Endothelial cell of umbilical vein (primary cell): ENCODE measurements around a stretch of chr16.

- PRO-cap, result no peak
CAGE:
- cytosol, long polyA minus RNA, result no peak
- cytosol, long polyA plus RNA, result no peak
- long polyA plus RNA, result no peak
- nucleus, long polyA minus RNA, result no peak
- nucleus, long polyA plus RNA, result no peak
Observed at GRCh38 chr16:71747983-71748581, 23.6 kb upstream of the PHLPP2 start.

DNA sequence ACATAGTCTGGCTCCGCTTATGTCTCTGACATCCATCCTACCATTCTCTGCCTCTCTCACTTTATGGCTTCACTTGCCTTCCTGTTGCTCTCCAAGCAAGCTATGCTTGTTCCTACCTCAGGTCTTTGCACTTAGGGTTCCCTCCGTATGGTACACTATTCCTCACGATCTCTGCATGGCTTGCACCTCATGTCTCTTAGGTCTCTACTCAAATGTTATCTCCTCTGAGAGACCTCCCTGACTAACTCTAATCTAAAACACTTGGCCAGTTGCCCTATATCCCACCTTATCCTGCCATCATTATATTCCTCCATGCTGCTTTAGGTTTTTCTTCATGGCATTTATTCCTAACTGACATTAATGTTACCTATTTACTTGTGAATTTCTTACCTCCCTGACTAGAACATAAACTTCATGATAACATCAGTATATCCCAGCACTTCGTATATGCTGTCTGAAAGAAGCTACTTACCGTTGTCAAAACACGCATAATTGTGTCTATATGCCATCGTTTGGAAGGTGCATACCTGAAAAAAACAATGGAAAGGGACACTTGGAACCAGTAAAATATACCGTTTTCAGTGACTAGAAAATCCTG is 29.0 kb upstream of the PHLPP2 start:
- PRO-cap, result no peak
CAGE:
- cytosol, long polyA minus RNA, result no peak
- cytosol, long polyA plus RNA, result no peak
- long polyA plus RNA, result no peak
- nucleus, long polyA minus RNA, result no peak
- nucleus, long polyA plus RNA, result no peak

DNA sequence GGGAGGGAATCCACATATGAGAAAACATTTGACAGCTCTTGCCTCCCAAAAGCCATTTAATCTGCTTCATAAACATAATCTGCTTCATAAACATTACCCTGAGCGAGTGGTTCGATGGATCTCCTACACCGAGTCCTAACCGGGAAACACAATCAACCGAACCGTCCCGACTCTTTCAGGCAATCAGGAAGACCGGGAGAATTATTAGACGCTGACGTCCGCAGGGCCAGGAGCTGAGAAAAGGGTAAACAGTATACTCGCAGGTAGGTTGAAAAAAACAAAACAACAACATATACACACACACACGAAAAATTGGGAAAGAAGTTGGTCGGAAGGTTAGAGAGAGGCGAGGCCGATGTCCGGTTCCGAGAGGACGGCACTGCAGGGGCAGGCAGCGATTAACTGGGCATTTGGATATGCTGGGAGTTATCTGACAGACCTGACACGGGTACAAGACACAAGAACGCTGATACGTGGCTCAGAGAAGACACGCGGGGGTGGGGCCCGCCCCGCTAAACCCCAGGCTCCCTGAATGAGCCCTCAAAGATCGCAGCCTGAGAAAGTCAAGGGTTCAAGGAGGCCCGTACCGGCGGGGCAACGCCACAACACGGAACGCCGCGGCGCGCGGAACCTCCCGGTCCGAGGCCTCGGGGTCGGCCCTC is 585 bp downstream of the AP1G1 start:
- PRO-cap, result bidirectional peak, plus-strand start at position 481 of the sequence, minus-strand start at position 184 of the sequence
CAGE:
- cytosol, long polyA minus RNA, result no peak
- cytosol, long polyA plus RNA, result no peak
- long polyA plus RNA, result no peak
- nucleus, long polyA minus RNA, result start-site peak on the plus strand centred at position 537 of the sequence, 61 bp wide, 13 reads
- nucleus, long polyA plus RNA, result no peak

GRCh38 chr16:71831574-71832419 is 14.0 kb upstream of the ATXN1L start:
- PRO-cap, result no peak
CAGE:
- cytosol, long polyA minus RNA, result no peak
- cytosol, long polyA plus RNA, result no peak
- long polyA plus RNA, result no peak
- nucleus, long polyA minus RNA, result no peak
- nucleus, long polyA plus RNA, result no peak

DNA sequence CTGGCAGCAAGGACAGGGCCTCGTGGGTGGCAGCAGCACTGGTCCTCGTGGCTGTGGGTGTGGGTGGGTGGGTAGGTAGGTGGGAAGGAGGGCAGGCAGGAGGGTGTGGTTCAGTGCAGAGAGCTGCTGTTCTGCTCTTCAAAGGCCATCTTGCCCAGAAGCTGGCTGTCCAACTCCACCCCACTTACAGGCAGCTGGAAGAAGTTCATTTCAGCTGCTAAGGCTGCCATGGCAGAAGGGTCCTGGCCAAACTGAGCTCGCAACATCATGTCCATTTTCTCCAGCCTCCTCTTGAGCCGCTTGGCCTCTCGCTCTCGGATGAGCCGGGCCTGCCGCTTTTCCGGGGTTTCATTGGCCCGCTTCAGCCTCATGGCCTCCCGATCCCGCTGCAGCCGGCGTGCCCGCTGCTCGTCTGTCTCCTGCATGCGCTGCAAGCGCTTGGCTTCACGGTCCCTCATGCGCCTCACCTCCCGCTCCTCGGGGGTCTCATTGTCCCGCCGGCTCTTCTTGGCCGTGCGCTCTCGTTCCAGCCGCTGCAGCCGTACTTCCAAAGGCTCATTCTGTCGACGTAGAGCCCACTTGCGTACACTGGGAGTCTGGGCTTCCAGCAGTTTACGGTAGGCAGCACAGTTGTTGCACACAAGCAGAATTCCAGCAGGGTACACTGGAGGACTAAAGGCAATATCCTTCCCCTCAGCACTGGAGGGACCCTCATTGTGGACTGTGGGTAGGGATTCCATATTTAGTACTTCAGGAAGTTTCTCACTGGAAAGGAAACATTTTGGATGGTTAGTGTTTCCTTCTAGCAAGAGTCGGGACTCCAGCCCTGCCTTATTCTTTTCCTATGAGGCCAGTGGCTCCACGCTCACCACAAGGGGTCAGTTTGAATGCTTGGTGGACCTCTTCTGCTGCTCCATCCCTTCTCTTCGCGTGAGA is 14.4 kb downstream of the ATXN1L start:
- PRO-cap, result no peak
CAGE:
- cytosol, long polyA minus RNA, result no peak
- cytosol, long polyA plus RNA, result no peak
- long polyA plus RNA, result no peak
- nucleus, long polyA minus RNA, result no peak
- nucleus, long polyA plus RNA, result no peak

- PRO-cap, result no peak
CAGE:
- cytosol, long polyA minus RNA, result no peak
- cytosol, long polyA plus RNA, result no peak
- long polyA plus RNA, result no peak
- nucleus, long polyA minus RNA, result no peak
- nucleus, long polyA plus RNA, result no peak
Observed at GRCh38 chr16:71873289-71873492, 10.8 kb downstream of the ZNF821 start.

DNA sequence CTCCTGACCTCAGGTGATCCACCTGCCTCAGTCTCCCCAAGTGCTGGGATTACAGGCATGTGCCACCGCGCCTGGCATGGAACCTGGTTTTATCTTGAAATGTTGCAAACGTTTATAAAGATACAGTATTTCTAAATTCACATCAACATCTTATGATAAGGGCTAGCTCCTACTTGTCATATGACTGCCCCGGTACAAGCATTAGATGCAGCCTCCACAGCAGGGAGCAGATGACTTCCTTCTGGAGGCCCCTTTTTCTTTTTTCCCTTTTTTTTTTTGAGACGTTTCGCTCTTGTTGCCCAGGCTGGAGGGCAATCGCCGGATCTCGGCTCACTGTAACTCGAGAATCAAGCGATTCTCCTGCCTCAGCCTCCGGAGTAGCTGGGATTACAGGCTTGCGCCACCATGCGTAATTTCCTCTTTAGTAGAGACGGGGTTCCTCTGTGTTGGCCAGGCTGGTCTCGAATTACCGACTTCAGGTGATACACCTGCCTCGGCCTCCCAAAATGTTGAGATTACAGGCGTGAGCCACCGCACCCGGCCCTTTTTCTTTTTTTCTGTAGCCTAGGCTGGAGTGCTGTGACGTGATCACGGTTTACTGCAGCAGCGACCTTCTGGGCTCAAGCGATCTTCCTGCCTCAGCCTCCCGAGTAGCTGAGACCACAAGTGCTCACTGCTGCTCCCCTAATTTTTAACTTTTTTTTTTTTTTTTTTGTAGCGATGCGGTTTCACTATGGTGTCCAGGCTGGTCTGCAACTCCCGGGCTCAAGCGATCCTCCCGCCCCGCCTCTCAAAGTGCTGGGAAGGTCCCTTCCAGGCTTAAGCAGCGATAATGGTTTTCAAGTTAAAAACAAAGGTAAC is 1.1 kb upstream of the IST1 start:
- PRO-cap, result bidirectional peak, plus-strand start at position 424 of the sequence, minus-strand start at position 362 of the sequence
CAGE:
- cytosol, long polyA minus RNA, result no peak
- cytosol, long polyA plus RNA, result no peak
- long polyA plus RNA, result no peak
- nucleus, long polyA minus RNA, result no peak
- nucleus, long polyA plus RNA, result no peak

GRCh38 chr16:71895649-71896348 is 468 bp downstream of the IST1 start:
- PRO-cap, result bidirectional peak, plus-strand start at chr16:71895965, minus-strand start at chr16:71895955; unidirectional peak, minus-strand start at chr16:71896180
CAGE:
- cytosol, long polyA minus RNA, result no peak
- cytosol, long polyA plus RNA, result no peak
- long polyA plus RNA, result no peak
- nucleus, long polyA minus RNA, result no peak
- nucleus, long polyA plus RNA, result no peak

DNA sequence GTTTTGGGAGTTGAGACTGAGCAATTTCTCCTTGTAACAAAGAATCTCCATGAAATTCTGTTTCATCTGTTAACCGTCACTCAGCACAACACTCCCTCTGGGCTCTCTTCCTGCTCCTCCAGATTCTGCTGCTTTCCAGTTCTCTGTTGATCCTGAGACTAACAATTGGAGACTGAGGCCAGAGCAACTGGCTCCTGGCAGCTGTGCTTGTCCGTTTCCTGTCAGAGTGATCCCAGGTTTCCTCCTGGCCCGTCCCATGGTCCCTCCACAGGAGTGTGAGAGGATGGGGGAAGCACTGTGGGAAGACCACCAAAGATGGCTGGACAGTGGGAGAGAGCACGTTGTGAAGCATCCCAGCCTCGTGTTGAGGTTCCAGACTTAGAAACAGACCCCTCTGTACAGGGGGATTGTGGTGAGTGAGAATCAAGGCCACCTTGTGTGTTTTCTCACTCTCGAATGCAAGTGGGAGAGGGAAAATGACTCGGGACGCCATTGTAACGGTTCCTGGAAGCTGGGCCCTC is 32.6 kb downstream of the IST1 start:
- PRO-cap, result no peak
CAGE:
- cytosol, long polyA minus RNA, result no peak
- cytosol, long polyA plus RNA, result no peak
- long polyA plus RNA, result no peak
- nucleus, long polyA minus RNA, result no peak
- nucleus, long polyA plus RNA, result no peak

DNA sequence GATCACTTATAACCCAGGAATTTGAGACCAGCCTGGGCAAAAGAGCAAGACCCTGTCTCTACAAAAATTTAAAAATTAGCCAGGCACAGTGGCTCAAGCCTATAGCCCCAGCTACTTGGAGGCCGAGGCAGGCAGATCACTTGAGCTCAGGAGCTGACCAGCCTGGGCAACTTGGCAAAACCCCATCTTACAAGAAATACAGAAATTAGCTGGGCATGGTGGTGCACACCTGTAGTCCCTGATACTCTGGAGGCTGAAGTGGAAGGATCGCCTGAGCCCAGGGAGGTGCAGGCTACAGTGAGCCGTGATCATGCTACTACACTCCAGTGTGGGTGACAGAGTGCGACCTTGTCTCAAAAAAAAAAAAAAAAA is 13.2 kb downstream of the DHODH start:
- PRO-cap, result no peak
CAGE:
- cytosol, long polyA minus RNA, result no peak
- cytosol, long polyA plus RNA, result no peak
- long polyA plus RNA, result no peak
- nucleus, long polyA minus RNA, result no peak
- nucleus, long polyA plus RNA, result no peak

GRCh38 chr16:72023905-72024522 is 15.5 kb downstream of the DHODH start:
- PRO-cap, result no peak
CAGE:
- cytosol, long polyA minus RNA, result no peak
- cytosol, long polyA plus RNA, result no peak
- long polyA plus RNA, result no peak
- nucleus, long polyA minus RNA, result no peak
- nucleus, long polyA plus RNA, result no peak

DNA sequence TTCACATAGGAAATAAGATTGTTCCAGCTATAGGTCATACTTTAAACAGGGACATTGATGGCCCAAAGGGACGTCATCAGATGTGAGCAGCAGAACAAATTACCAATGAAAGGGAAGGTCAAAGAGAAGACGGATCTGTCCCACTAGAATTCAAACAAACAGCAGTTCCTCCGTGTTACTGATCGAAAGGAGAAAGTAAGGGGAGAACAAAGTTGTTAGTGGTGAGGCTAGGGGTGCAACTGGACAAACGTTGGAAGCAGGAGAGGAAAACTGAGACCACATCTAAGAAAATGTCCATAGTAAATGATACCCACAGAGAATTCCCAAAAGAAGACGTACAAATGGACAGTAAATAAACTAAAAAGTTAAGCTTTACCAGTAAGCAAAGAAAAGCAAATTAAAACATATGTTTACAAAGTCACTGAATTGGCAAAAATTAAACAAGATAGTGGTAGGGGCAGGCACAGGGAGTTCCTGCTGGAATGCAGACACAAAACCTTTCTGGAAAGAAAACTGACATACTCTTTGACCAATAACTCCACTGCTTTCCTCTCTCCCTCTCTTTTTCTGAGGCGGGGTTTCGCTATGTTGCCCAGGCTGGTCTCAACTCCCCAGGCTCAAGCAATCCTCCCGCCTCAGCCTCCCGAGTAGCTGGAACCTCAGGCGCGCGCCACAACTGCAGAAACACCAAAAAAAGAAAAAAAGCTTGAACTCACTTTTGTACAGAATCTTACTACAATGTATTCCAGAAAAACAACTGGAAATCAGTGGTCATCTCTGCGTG is 777 bp downstream of the TXNL4B start:
- PRO-cap, result no peak
CAGE:
- cytosol, long polyA minus RNA, result no peak
- cytosol, long polyA plus RNA, result no peak
- long polyA plus RNA, result no peak
- nucleus, long polyA minus RNA, result no peak
- nucleus, long polyA plus RNA, result no peak

- PRO-cap, result no peak
CAGE:
- cytosol, long polyA minus RNA, result no peak
- cytosol, long polyA plus RNA, result no peak
- long polyA plus RNA, result no peak
- nucleus, long polyA minus RNA, result no peak
- nucleus, long polyA plus RNA, result no peak
Observed at GRCh38 chr16:72108429-72108778, 14.8 kb downstream of the DHX38 start.

GRCh38 chr16:72795398-72796208 is 252.3 kb downstream of the ZFHX3 start:
- PRO-cap, result no peak
CAGE:
- cytosol, long polyA minus RNA, result no peak
- cytosol, long polyA plus RNA, result no peak
- long polyA plus RNA, result no peak
- nucleus, long polyA minus RNA, result no peak
- nucleus, long polyA plus RNA, result no peak

DNA sequence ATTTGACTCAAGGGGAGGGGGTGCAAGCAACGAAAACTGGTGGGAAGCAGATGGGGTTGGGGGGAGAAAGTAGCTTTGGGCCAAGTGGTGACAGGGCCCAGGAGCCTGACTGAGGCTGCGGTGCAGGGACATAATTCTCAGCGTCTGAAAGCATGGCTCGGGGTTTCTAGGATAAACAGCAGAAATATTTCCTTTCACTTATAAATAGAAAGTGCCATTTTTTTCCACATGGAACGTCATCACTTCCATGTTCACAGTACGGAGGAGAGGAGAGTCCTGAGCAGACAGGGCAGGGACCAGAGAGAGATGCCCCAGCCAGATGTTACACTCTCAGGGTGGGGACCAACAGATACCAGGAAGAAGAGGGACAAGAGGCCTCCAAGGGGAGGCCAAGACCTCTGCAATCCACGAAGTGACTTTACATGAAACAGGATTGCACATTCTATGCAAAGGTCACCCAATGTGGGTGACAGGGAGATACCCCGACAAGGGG is 197.0 kb downstream of the ZFHX3 start:
- PRO-cap, result no peak
CAGE:
- cytosol, long polyA minus RNA, result no peak
- cytosol, long polyA plus RNA, result no peak
- long polyA plus RNA, result no peak
- nucleus, long polyA minus RNA, result no peak
- nucleus, long polyA plus RNA, result no peak

GRCh38 chr16:72876970-72878002 is 170.6 kb downstream of the ZFHX3 start:
- PRO-cap, result no peak
CAGE:
- cytosol, long polyA minus RNA, result no peak
- cytosol, long polyA plus RNA, result no peak
- long polyA plus RNA, result no peak
- nucleus, long polyA minus RNA, result no peak
- nucleus, long polyA plus RNA, result no peak

DNA sequence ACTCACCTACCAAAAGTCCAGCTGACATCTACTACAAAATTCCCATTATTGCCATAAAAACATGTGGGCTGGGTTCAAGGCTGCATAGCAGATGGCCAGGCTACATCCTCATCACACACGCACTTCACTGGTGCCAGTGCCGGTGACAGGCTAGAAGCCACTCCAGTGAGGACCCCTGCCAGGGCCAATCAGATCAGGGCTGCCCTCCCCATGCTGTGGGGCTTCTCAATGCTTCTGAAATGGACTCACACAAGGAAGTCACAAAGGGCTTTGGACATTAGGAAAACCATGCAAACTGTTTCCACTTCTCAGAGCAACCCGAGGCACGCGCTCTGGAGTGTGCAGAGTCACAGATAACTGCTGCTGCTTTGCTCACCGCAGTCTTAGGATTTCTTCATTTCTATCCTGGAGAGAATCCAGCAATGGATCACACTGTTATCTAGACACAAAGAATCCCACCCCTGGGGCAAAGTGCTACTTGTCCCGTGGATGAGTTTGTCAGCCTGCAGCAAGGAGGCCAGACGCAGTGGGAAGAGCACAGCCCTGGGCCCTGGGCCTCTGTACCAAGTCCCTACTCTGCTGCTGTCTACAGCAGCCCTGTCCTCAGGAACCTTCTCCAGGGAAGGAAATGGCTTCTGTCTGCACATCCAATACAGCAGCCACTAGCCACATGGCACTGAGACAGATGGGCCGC is 169.6 kb downstream of the ZFHX3 start:
- PRO-cap, result no peak
CAGE:
- cytosol, long polyA minus RNA, result no peak
- cytosol, long polyA plus RNA, result no peak
- long polyA plus RNA, result no peak
- nucleus, long polyA minus RNA, result no peak
- nucleus, long polyA plus RNA, result no peak

DNA sequence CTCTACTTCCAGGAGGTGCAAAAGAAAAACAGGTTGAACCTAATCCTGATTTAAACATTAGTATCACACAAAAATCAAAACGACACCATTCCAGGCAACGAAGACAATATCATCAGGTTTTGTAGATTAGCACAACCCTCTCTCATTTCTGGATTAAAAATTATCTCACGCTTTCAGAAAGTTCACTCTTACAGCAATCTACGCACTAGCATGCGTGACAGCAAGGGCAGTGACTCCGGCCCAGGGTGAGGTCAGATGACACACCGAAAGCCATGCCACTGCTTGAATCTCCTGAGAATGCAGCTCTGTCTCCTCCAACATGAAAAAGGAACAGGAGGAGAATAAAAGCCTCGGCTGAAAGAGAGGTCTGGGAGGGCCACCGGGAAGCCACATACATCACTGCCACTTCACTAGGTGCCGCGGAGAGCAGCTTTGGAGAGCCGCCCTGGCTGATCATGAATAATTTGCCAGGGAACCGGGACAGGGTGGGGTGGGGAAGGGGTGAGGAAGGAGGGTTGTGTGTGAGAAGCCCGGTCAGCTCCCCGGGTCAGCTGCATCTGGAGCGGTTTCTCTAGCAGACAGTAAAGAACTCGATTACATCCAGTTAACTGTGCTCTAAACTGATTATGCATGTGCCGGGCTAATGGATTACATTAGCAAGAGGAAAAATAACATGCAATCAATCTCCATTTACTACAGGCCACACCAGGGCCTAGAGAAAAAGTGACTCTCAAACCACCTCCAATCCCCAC is 100.5 kb downstream of the ZFHX3 start:
- PRO-cap, result no peak
CAGE:
- cytosol, long polyA minus RNA, result no peak
- cytosol, long polyA plus RNA, result no peak
- long polyA plus RNA, result no peak
- nucleus, long polyA minus RNA, result no peak
- nucleus, long polyA plus RNA, result no peak

DNA sequence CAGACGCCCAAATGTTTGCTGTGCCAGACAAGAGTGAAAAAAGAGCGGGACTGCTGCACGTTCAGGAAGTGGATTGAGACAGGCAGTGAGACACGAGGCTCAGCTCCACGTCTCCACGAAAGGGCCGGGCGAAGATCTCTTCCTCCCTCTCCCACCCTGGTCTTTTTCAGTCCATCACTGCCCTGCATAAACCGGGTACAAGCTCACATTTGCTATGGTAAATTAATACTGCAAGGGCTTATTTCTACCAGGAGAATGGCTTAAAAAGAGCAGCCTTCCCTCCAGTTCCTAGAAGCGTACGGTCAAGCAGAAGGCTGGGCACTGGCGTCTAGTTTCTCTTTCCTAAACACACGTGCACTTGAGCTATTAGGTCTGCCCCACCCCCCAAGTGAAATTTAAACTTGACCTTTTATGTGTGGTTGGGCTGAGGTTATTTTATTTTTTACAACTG is 95.4 kb downstream of the ZFHX3 start:
- PRO-cap, result no peak
CAGE:
- cytosol, long polyA minus RNA, result no peak
- cytosol, long polyA plus RNA, result no peak
- long polyA plus RNA, result no peak
- nucleus, long polyA minus RNA, result no peak
- nucleus, long polyA plus RNA, result no peak

GRCh38 chr16:73050648-73051337 is 2.9 kb upstream of the ZFHX3 start:
- PRO-cap, result no peak
CAGE:
- cytosol, long polyA minus RNA, result no peak
- cytosol, long polyA plus RNA, result no peak
- long polyA plus RNA, result no peak
- nucleus, long polyA minus RNA, result no peak
- nucleus, long polyA plus RNA, result no peak